AG09309 (cell line): ENCODE measurements around a stretch of chr3.

- RRBS = no CpG with 5 or more reads among the region's 19 CpGs
These were observed 17.5 kb downstream of the LRIG1 start for GRCh38 chr3:66482991-66484082.

- RRBS = no CpG with 5 or more reads among the region's 6 CpGs
These were observed 15.6 kb downstream of the LRIG1 start for GRCh38 chr3:66485248-66485523.

GRCh38 chr3:66492292-66492927 lies 8.4 kb downstream of the LRIG1 start:
- RRBS = no CpG with 5 or more reads among the region's 9 CpGs

DNA sequence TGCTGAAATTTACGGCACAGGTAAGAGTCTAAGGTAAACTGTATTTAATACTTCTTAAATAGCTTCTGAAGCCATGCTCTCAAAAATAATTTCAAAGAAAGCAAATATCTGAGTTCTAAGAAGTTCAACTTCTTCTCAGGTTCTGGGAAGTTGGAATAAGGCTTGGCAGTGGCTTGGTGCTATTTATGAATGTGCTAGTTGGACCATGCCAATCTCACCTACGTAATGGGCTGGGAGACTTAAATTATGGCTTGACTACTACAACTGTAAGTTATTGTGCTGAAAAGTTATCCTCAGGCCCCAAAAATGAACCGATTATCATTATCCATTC lies 3.6 kb downstream of the LRIG1 start:
- RRBS = no CpG with 5 or more reads among the region's 3 CpGs

DNA sequence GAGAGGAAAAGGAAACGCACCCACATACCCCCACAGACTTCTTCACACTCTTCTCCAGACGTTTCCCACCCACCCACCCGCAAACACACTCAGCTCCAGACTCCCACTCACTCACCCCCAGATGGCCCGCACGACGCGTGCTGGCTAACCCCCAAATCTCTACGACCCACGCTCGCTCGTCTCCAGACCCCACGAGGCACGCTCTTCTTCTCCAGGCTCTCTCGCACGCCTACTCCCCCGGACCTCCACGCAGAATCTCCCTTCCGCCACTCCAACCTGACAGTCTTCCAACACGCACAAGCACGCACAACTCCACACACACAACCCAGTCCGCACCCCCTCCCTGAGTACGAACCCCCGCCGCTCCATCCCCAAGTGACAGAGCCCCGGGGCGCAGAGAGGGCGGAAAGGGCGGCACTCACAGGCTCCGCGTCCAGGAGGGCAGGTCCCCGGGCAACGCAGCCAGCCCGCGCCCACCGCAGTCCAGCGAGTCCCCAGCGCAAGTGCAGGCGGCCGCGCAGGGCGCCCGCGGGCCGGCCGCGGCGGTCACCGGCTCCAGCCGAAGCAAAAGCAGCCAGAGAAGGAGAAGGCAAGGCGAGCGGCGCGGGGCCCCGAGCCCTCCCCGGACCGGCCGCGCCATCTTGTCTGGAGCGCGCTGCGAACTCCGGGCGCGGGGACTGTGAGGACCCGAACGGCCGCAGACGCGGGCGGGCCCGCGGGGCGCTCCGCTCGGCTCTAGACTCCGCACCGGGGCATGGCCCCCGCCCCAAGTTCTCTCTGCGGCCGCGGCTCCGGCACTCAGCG lies 852 bp downstream of the LRIG1 start:
- RRBS = 2% methylated on average over 49 of the region's 83 CpGs

- RRBS = no CpG with 5 or more reads among the region's 7 CpGs
These were observed 112.7 kb upstream of the KBTBD8 start for GRCh38 chr3:66885214-66886055.

GRCh38 chr3:66988952-66989730 lies 9.0 kb upstream of the KBTBD8 start:
- RRBS = no CpG with 5 or more reads among the region's 9 CpGs

GRCh38 chr3:67391896-67392616 lies 262.4 kb downstream of the SUCLG2 start:
- RRBS = no CpG with 5 or more reads among the region's 6 CpGs

- RRBS = no CpG with 5 or more reads among the region's 6 CpGs
These were observed 60.8 kb downstream of the SUCLG2 start for GRCh38 chr3:67593454-67594085.

DNA sequence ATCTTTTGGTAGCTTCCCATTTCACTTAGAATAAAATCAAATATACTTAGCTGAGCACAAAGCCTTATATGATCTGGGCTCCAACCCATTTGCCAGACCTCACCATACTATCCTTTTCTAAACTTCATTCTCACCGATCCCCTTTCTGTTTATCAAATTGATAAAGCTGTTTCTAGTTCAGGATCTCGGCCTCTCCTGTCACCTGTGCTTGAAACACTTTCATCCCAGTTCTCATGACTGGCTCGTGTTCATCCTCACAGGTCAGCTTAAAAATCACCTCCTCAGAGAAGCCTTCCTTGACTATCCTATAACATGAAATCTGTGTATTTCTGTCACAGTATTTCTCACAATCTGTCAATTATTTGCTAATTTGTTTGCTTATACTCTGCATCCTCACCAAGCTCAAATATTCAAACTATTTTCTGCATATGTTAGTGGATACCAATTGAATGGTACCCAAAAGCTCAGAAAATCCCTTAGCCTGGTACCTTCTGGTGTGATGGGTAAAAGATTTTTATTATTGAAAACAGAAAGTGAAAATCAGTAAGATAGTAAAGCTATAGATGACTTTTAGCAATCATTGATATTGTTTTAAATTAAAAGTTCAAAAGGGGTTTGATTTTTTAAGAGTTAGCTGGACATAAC lies 60.0 kb downstream of the SUCLG2 start:
- RRBS = no CpG with 5 or more reads among the region's 3 CpGs

- RRBS = no CpG with 5 or more reads among the region's 5 CpGs
These were observed 6.2 kb downstream of the SUCLG2 start for GRCh38 chr3:67648124-67648681.

- RRBS = no CpG with 5 or more reads among the region's 4 CpGs
These were observed 948 bp downstream of the SUCLG2 start for GRCh38 chr3:67653418-67653909.

- RRBS = no CpG with 5 or more reads among the region's 10 CpGs
These were observed 56.0 kb upstream of the TAFA1 start for GRCh38 chr3:67947975-67948566.

GRCh38 chr3:68081575-68082008 lies 77.5 kb downstream of the TAFA1 start:
- RRBS = no CpG with 5 or more reads among the region's 8 CpGs

GRCh38 chr3:69009560-69010094 lies 3.9 kb downstream of the EOGT start:
- RRBS = no CpG with 5 or more reads among the region's 3 CpGs

DNA sequence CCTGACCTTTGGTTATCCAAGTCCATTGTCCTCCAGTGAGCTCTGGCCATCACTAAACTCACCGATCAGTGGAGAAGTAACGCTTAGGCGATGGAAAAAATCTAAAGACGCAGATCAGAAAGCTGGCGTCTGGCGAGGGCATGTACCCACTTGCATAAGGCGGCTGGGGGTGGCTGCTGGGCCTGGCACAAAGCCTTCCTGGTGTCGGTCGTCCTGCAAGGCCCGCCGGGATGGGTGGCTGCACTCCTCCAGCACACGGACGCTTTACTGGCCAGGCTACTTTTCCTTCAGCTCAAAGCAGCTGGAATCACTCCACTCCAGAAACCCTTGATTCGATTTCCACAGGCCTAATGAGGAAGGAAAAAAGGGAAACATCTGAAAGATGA lies 1.0 kb downstream of the EOGT start:
- RRBS = no CpG with 5 or more reads among the region's 14 CpGs

DNA sequence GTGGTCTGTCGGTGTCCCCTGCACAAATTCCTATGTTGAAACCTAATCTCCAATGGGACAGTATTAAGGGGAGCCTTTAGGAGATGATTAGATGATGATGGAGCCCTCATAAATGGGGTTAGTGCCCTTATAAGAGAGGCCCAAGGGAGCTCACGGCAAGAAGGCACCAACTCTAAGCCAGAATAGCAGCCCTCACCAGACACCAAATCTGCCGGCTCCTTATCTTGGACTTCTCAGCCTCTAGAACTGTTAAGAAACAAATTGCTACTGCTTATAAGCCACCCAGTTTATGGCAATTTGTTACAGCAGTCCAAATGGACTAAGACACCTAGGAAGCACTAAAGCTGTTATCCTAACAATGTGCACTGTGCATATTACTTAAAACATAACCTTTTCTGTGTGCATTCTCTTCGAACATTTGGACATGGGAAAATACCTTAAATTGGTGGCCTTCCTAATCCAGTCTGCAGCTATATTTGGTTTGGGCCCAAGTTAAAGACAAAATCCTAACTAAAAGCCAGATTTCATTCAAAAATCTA lies 761 bp upstream of the TMF1 start:
- RRBS = no CpG with 5 or more reads among the region's 4 CpGs

GRCh38 chr3:69104356-69104885 lies 18.0 kb downstream of the LMOD3 start:
- RRBS = no CpG with 5 or more reads among the region's 8 CpGs

DNA sequence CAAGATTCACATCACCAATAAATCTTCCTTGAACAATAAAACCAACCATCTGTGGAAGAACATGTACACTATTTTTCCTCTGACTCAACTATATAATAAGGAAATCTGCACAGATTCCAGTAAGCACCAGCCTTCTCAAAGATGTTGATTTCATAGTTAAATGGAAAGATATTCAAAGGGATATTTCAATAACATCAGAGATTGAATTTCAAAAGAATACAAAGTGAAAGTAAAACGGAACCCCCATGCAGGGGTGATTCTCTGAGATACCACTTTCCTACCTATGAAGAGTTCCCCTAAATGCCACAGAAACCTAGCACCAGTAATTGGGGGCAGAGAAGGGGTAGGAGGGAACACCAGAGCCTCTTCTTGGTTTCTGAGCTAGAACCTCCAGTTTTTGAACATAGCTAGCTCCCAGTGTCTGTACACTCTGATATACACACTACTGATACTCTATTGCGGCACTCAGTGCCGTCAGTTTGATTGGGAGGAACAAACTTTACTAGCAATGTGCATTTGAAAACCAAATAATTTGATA lies 77.0 kb upstream of the LMOD3 start:
- RRBS = no CpG with 5 or more reads among the region's 3 CpGs

GRCh38 chr3:69380454-69380699 lies 5.5 kb downstream of the FRMD4B start:
- RRBS = no CpG with 5 or more reads among the region's 4 CpGs